ENCODE data around the gene DNASE1L3.

DNA sequence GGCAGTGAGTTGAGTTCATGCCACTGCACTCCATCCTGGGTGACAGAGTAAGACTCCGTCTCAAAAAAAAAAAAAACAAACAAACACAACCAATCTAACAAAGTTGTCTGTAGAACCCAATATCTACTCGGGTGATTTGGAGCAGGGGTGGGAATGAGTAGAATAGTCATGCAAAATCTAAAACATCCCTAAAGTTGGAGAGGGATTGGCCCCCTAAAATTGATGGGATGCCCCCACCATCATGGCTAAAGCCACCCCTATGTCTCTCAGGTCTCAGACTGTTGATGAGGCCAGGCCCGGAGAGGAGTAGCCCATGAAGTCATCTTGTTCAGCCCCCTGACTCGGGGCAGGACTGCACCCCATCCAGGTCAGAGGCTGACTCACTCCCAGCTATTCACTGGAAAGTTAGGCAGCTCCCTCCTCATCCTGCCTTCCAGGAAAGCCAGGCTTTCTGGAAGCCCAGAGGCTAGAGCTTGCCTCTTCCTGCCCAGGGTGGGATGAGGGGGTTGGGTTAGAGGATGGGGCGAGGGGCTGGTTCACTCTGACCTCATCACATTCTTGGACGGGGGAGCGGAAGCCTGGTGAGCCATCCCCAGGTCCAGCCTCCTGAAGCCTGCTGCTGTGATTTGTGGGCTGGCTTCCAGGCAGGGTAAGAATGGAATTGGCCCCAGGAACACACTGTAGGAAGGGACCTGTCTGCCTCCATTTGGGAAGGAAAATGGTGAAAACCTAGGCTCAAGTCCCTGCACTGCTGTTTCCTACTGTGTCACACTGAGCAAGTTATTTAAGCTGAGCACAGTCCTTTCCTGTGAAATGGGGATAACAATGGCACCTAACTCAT lies 38.5 kb upstream of the FLNB start:
- PRO-cap = no peak
- RAMPAGE, long total RNA, 2 experiments = no peak in any of the 2 experiments

DNA sequence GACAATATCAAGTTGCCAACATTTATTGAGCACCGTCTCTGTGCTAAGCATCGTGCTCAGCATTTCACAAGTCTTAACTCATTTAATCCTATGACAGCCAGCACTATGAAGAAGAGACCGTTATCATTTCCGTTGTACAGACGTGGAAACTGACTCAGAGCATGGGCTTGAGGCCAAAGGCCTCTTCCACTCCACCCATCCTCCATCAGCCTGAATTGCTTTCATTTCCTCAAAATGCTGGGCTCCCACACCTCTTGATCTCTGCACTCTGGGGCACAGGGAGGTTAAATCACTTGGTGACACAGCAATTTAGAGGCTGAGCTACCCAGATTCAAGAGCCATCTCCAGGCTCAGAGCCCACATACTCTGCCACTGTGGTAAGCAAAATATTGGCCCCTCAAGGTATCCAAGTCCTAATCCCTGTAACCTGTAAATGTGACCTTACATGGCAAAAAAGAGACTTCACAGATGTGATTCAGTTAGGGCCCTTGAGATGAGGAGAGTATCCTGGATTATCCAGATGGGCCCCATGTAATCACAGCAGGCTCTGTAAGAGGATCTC lies 24.4 kb upstream of the FLNB start:
- PRO-cap = no peak
- RAMPAGE, long total RNA, 2 experiments = no peak in any of the 2 experiments

GRCh38 chr3:58052290-58052873 lies 44.2 kb downstream of the FLNB start:
- PRO-cap = no peak
- RAMPAGE, long total RNA, 2 experiments = no peak in any of the 2 experiments

- PRO-cap = no peak
- RAMPAGE, long total RNA, 2 experiments = start-site peak on the minus strand in 2 of 2 experiments, at chr3:58210915-58210969 at its widest, 10 to 16 reads per replicate
These were observed at the start of gene DNASE1L3 for GRCh38 chr3:58210717-58211569. TSS of gene DNASE1L3 (minus strand) at chr3:58210972.

GRCh38 chr3:58272253-58272655 lies 33.8 kb upstream of the RPP14 start:
- PRO-cap = no peak
- RAMPAGE, long total RNA, 2 experiments = no peak in any of the 2 experiments

DNA sequence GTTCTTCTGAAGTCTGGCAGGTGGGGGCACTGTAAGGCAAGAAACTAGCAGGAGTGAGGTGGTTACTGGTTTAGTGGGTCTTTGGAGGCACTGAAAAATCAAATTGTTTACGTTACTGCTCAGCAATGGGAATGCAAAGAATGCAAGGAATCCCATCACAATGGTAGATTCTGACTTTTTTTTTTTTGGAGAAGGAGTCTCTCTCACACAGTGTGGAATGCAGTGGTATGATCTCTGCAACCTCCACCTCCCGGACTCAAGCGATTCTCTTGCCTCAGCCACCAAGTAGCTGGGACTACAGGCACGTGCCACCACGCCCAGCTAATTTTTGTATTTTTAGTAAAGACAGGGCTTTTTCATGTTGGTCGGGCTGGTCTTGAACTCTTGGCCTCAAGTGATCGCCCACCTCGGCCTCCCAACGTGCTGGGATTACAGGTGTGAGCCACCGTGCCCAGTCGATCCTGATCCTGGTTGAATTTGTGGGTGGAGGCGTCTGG lies 16.3 kb downstream of the FAM107A start:
- PRO-cap = no peak
- RAMPAGE, long total RNA, 2 experiments = no peak in any of the 2 experiments

- PRO-cap = no peak
- RAMPAGE, long total RNA, 2 experiments = no peak in any of the 2 experiments
These were observed 7.6 kb downstream of the FAM107A start for GRCh38 chr3:58569474-58570159.

DNA sequence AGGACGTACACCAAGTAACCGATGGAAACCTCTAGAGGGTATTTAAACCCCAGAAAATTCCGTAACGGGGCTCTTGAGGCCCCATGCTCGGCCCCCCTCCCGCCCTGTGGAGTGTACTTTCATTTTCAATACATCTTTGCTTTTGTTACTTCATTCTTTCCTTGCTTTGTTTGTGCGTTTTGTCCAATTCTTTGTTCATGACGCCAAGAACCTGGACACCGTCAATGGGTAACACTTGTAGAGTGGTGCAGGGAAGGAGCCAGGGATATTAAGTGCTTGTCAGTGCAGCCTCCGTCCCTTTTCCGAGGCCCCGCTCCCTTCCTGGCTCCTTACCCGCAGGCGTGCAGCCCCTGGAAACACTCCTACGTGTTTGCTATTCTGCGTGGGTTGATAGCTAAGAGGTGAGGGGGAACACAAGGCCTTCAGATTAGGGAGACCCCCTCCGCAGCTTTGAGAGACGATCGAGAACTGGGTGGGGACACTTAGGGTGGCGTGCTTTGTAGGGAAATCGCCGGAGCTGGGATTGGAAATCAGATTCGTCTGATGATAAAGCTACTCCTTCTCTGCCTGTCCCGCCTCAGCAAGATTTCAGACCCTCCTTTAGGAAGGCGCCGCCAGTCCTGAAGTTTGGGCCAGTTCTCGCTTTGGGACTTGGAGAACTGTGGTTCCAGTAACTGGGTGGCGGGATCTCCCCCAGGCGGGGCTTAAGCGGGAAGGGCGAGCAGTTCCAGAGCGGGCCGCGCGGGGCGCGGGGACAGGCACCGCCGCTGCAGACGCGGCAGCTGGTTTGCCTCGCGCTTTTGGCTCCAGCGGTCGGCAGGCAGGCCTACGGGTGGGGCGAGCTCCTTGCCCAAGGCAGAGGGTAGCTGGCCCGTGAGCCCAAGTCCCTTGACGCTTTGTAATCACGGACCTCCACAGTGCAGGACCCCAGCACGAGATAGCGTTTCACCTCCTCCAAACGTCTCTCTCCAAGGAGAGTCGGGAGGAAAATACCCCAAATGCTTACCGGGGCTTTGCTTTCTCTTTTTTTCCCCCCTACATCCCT lies 7.9 kb upstream of the FAM107A start:
- PRO-cap = bidirectional peak, plus-strand start at position 809 of the sequence, minus-strand start at position 775 of the sequence
- RAMPAGE, long total RNA, 2 experiments = no peak in any of the 2 experiments

GRCh38 chr3:58624673-58625065 lies 41.9 kb downstream of the FAM3D start:
- PRO-cap = no peak
- RAMPAGE, long total RNA, 2 experiments = no peak in any of the 2 experiments

- PRO-cap = no peak
- RAMPAGE, long total RNA, 2 experiments = no peak in any of the 2 experiments
These were observed 40.5 kb downstream of the FAM3D start for GRCh38 chr3:58625982-58626466.

DNA sequence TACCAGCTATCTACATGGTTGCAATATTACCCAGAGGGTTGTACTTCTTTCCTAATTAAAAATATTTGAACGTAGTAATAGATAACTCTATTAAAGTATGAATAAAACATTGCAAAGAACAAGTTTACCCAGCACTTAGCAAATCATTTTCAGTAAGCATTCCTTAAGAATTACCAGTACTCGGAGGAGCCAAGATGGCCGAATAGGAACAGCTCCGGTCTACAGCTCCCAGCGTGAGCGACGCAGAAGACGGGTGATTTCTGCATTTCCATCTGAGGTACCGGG lies 175.3 kb upstream of the FAM3D start:
- PRO-cap = no peak
- RAMPAGE, long total RNA, 2 experiments = no peak in any of the 2 experiments

- PRO-cap = no peak
- RAMPAGE, long total RNA, 2 experiments = no peak in any of the 2 experiments
These were observed 32.6 kb downstream of the CFAP20DC start for GRCh38 chr3:59017160-59017761.

- PRO-cap = no peak
- RAMPAGE, long total RNA, 2 experiments = no peak in any of the 2 experiments
These were observed 374.9 kb upstream of the CFAP20DC start for GRCh38 chr3:59424655-59425252.

DNA sequence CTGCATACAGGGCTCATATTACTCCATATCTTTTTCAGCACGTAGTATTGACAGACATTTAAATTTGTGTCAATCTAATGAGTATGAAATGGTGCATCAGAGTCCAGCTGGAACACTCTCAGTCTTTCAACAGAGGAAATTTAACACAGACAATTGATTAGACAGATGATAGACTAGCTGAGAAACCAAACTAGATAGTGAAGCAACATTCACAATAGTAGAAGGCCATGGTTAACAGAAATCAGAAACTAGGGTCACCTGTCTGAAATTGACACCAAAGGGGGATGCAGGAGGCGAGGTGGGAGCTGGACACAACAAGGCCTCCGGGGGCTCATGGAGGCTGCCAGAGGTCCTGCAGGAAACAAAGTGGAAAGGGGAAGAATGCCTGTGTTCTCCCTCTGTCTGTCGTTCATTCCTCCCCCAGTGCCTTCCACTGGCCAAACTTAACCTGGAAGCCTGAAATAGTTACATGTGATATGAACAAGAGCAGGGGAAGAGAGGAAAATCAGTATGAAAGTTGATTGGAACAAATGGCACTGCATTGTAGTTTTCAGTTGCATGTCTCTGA lies 501.9 kb upstream of the CFAP20DC start:
- PRO-cap = no peak
- RAMPAGE, long total RNA, 2 experiments = no peak in any of the 2 experiments

DNA sequence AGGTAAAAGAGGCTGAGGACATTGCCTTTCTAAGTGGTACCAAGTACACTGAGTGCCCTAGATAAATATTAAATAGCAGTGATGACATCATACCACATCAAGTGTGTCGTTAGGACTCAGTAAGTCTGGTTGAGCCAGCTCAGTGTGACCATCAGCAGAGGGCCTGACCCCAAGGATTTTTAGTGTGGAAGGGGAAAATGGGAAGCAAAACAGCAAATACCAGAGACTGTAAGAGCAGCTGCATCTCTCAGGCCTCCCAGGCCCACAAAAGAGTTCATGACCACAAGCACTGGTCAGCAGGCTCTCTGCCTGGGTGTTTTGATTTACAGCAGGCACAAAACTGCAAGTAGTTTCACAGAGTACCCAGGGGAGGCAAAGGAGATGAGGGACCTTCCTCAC lies 557.2 kb upstream of the CFAP20DC start:
- PRO-cap = no peak
- RAMPAGE, long total RNA, 2 experiments = no peak in any of the 2 experiments

DNA sequence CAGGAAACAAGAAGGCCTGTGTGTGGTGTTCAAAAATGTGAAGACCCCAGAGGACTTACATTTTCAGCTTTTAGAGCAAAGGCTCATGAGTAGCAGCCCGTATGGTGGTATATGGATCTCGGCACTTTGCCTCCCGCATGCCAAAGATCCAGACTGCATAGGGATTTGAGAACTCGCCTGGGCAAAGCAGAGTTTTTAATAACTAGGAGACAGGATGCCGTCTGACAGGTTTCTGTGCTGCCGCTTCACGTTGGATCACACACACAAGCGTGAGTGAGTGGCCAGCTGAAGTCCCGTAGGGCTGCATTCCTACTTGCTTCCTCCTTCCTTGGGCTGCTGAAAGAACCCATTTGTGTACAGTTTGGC lies 604.2 kb upstream of the CFAP20DC start:
- PRO-cap = unidirectional peak, minus-strand start at position 167 of the sequence
- RAMPAGE, long total RNA, 2 experiments = no peak in any of the 2 experiments

DNA sequence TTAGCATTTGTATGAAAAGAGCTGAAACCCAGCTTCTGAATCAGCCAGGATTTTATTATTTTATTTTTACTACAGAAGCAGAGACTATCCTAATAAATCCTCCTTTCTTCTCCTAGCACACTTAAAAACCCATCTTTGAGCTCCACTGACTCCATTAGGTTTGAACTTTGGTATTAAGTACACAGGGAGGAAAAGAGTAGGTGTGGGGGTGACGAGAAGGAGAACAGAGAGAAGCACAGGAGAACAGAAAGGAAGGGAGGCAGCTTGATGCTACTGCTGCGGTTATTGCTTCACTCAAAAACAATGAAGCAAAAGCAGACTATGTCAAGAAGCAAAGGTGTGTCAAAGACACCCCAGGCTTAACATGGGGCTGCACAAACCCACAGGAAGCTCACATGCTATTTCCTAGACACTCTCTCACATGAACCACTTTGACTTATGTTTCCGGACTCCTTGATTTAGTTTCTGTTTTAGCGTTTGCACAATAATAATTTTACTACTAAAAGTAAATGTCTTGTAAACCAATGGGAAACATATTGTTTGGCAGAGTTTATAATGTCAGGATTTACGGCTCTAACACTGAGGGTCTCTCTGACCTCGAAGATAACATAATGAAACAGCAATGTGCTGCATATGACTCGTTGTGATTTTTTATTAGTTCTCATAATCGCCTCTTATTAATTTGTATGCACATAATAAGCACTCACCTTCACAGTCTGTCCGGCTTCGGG lies 961.0 kb upstream of the CFAP20DC start:
- PRO-cap = no peak
- RAMPAGE, long total RNA, 2 experiments = no peak in any of the 2 experiments

GRCh38 chr3:60319518-60319991 lies 931.7 kb downstream of the FHIT start:
- PRO-cap = no peak
- RAMPAGE, long total RNA, 2 experiments = no peak in any of the 2 experiments

GRCh38 chr3:60360600-60361576 lies 890.4 kb downstream of the FHIT start:
- PRO-cap = no peak
- RAMPAGE, long total RNA, 2 experiments = no peak in any of the 2 experiments

- PRO-cap = no peak
- RAMPAGE, long total RNA, 2 experiments = no peak in any of the 2 experiments
These were observed 123.7 kb downstream of the PTPRG start for GRCh38 chr3:61684971-61685536.